Melanocyte of skin (primary cell): ENCODE data around the gene TMEM237.

- CAGE, long polyA plus RNA, 2 experiments: no peak in any of the 2 experiments
Measured at GRCh38 chr2:201118146-201119188, 2.5 kb downstream of the CFLAR start.

GRCh38 chr2:201126545-201127486 is 10.9 kb downstream of the CFLAR start:
- CAGE, long polyA plus RNA, 2 experiments: no peak in any of the 2 experiments

DNA sequence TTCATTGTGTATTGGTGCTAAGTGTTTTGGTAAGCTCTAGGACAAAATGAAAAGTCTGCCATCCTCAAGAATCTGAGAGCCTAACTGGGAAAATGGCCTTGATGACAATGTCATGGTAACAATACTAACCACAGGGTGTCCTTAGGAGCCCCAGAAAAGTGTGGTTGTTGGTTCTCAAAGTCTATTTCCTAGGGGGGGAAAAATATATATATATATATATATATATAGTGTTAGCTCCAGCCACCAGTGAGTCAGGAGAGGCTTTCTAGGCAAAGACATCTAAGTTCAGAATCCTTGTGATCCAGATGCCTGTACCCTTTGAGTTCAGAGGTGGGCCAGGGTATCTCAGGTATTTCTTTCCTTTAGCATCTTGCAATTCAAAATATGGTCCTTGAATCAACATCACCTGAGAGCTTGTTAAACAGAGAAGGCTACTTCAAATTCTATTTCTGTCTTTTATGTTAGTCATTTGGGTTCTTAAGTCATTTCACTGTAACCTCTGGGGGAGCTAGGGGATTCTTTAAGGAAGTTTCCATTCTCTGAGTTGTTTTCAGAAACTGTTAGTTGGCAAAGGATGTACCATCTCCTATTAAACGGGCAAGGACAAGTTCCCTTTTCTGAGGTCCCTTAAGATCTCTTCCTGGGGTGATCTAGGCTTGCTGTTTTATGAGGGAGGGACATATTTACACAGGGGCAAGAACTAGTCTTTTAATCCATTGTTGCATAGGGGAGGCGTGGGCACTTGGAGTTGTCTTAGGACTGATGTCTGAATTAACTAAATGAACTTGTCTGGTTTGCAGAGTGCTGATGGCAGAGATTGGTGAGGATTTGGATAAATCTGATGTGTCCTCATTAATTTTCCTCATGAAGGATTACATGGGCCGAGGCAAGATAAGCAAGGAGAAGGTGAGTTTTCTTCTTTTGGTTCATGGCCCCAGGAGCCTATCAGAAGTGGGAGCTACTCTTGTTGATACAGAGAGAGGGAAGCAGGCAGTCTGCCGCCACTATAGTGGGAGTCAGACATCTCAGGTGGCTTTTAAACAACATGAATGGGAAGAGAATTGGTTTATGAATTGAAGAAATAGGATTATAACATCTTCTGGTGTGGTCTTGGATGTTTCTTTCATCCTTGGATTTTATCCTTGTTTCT is 16.6 kb downstream of the CFLAR start:
- CAGE, long polyA plus RNA, 2 experiments: no peak in any of the 2 experiments

DNA sequence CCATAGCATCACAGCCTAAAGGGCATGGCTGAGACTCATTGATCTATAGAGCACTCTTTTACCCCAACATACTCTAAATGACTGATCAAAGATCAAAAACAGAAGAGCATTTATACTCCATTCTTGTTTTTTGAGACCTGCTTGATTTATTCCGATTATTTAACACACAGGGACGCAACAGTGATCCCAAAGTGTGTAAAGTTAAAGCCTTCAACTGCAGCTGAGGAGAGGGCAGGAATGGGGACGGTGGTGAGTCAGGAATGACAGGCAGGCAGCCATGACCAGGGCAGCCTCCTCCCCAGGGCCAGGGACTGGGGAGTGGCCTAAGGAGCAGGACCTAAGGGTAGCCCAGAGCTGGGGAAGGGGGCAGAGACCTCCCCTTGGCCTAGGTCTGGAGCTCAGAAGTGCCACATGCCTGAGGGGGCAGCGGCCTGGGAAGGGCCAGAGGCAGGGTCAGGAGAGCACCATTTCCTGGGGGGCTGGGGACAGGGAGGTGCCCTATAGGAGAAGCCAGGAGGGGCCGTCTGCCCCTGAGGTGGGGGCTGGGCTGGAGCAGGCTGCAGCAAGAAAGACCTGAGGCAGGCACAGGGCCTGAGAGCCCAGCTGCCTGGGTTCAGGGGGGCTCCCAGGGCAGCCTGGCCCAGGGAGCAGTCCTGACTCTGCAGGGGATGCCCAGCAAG is 20.9 kb downstream of the CFLAR start:
- CAGE, long polyA plus RNA, 2 experiments: no peak in any of the 2 experiments

DNA sequence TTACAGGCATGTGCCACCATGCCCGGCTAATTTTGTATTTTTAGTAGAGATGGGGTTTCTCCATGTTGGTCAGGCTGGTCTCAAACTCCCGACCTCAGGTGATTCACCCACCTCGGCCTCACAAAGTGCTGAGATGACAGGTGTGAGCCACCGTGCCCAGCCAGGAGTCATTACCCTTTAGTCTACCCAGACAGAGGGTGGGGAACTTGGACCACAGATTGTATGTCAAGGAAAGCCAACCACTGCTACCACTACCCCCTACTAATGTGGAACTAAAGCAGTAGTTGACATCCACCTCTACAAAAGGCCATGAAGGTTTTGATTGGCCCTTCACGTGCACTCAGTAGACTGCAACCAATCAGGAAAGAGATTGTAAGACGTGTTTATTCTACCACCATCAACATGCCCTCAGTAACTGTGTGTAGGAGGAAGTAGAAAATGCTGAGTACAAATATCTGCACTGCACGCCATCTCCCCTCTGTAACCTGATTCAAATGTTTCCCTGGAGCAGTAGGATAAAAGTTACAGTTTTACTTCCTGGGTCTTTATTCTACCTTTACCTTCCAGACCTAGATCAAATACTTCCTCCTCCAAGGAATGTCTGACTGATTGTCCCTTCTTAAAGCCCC is 3.0 kb upstream of the CASP10 start:
- CAGE, long polyA plus RNA, 2 experiments: no peak in any of the 2 experiments

DNA sequence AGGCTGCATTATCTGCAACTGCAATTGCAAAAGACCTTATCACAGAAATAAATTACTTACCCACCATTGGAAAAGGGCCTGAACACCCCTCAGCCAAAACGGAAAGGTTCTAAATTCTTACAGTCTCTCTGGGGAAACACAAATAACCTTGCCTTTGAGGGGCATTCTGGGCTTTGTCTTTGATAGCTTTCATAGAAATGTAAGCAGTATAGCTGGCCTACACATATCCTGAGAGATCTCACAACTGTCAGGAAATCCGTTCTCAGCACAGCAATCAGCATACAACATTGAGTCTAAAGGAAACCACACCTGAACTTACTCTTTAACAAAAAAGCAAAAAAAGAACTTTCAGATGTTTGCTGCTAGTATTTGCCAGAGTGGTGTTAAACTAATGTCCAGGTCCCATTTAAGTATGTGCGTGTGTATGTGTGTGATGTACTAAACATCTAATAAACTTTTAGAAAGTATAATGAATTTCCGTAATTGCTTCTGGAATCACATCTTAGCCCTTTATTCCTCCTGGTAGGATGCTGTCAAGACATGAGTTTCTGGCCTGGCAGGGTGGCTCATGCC is 8.7 kb downstream of the CASP10 start:
- CAGE, long polyA plus RNA, 2 experiments: no peak in any of the 2 experiments

- CAGE, long polyA plus RNA, 2 experiments: no peak in any of the 2 experiments
Measured at GRCh38 chr2:201262628-201263269, 2.4 kb downstream of the CASP8 start.

GRCh38 chr2:201451828-201452373 is 361 bp downstream of the STRADB start:
- CAGE, long polyA plus RNA, 2 experiments: no peak in any of the 2 experiments

- CAGE, long polyA plus RNA, 2 experiments: no peak in any of the 2 experiments
Measured at GRCh38 chr2:201458520-201458796, 6.9 kb downstream of the STRADB start.

DNA sequence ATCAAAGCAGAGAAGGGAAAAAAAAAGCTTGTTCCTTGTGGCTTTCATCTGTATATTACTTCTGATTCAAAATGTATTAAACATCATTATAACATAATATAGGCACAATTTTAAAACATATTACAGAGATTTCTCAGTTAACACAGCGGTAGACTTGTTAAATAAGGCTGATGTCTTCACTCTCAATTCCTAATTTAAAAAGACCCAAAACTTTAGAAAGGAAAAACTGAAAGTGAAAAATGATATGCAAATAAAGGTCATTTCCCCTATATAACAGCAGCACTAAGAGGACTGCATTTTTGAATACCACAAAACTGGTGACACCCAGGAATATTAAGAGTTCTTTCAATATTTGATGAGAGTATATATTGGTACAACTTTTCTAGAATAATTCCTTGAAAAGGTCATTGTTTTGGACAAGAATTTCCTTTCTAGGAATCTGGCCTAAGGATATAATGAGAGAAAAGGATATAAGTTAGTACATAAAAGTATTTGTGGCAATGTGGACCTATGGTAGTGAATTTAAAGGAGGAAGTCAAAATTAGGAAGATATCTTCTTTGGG is 46.1 kb downstream of the C2CD6 start:
- CAGE, long polyA plus RNA, 2 experiments: no peak in any of the 2 experiments

GRCh38 chr2:201642932-201643797 is at the start of gene TMEM237:
TMEM237 (minus strand) TSS chr2:201643503.
- CAGE, long polyA plus RNA, 2 experiments: no peak in any of the 2 experiments

- CAGE, long polyA plus RNA, 2 experiments: no peak in any of the 2 experiments
Measured at GRCh38 chr2:201643798-201644692, 742 bp upstream of the TMEM237 start.

DNA sequence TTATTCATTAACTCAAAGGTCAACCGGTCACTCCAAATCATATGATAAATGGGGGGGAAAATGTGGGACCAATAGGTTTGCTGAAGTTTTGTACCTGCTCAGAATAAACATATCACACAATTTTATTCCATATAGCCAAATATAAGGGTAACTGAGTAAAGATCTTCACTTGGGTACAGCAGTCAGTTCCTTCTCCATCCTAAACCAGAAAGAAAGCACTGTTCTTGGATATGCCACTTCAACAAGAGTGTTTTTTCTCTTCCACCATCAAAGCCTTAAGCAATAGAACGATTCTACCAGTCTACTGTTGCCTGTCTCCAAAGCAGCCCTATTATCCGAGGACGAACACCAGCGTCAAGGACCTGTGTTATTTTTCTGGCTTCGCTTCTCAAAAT is 851 bp downstream of the ALS2 start:
- CAGE, long polyA plus RNA, 2 experiments: no peak in any of the 2 experiments

DNA sequence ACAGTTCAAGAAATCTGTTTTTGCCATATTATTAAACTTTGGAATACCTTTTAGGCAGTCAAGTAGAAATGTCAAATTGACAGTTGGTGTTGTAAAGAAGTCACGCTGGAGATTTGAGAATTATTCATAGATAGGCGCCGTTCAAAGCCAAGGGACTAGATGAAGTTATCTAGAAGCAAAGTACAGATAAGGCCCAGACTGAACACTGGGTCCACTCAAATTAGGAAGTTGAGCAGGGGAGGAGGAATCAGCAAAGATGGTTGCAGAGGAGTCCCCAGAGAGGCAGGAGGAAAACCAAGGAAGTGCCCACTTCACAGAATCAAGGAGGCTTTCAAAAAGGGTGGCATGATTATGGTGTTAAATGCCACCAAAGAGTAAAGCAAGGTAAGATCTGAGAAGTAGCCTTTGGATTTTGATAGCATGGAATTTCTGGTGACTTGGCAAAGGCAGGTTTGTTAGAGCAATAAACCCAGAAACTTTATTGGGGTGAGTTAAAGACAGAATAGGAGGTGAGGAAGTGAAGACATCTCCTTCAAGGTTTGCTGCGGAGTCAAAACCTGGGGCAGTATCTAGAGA is 9.6 kb upstream of the ALS2 start:
- CAGE, long polyA plus RNA, 2 experiments: no peak in any of the 2 experiments

DNA sequence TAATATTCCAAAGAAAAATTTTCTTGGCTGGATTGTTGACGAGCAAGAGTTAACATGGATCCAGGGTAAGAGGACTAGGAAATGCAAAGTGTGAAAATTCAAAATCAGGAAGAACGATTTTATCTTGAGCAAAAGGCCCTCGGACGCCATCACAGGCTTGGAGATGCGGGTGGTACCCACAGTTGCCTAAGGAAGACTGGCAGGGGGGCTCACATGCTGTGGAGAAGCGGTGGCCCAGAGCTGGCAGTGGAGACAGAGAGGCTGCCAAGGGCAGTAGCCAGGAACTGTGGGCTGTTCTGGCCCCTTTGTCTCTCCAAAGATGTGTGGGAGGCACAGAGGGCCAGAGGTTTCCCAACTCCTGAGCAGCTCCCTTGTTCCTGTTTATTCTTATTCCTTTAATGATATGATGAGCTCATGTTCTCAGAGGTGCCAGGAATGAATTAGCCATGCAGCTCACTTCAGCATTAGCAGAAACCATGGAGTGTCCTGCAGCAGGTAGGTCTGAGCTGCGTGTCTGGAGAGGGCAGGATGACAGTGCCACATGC is 78.1 kb upstream of the FZD7 start:
- CAGE, long polyA plus RNA, 2 experiments: no peak in any of the 2 experiments

DNA sequence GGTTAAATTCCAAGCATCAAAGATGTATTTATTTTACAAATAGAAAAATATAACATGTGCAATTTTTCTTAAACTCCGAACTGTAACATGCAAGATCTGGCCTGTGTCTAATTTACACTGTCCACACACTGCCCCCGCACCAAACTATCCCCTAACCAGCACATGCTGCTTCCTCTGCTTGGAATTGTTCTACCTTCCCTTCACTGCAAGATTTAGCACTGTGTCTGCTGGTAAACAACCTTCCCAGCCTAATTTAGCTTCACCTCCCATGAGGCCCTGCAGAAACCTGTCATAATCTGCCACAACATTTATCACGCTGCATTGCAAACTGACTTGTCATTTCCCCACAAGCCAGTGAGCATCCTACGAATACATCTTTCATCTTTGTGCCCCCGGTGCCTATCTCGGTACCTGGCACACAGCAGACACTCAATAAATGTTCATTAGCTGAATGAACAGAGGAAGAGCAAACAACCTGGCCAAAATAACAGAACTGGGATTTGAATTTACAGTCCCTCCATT is 76.9 kb downstream of the SUMO1 start:
- CAGE, long polyA plus RNA, 2 experiments: no peak in any of the 2 experiments

GRCh38 chr2:202276333-202276611 is 10.7 kb downstream of the NOP58 start:
- CAGE, long polyA plus RNA, 2 experiments: no peak in any of the 2 experiments

DNA sequence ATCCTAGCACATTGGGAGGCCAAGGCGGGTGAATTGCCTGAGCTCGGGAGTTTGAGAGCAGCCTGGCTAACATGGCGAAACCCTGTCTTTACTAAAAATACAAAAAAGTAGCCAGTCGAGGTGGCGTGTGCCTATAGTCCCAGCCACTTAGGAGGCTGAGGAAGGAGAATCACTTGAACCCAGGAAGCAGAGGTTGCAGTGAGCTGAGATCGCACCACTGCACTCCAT is 23.2 kb downstream of the NOP58 start:
- CAGE, long polyA plus RNA, 2 experiments: no peak in any of the 2 experiments

GRCh38 chr2:202379407-202379913 is 3.3 kb downstream of the BMPR2 start:
- CAGE, long polyA plus RNA, 2 experiments: no peak in any of the 2 experiments

- CAGE, long polyA plus RNA, 2 experiments: no peak in any of the 2 experiments
Measured at GRCh38 chr2:202788628-202789097, 82.9 kb downstream of the ICA1L start.